Smooth muscle cell (in vitro differentiated cells): ENCODE measurements around the genes TGFA, NAGK and MPHOSPH10.

GRCh38 chr2:69902203-69902910 is 8.6 kb downstream of the SNRNP27 start:
- RAMPAGE, long total RNA: no peak

- RAMPAGE, long total RNA: no peak
Observed at GRCh38 chr2:69918724-69919017, 3.8 kb downstream of the MXD1 start.

GRCh38 chr2:69985635-69986209 is 24.3 kb upstream of the ASPRV1 start:
- RAMPAGE, long total RNA: no peak

DNA sequence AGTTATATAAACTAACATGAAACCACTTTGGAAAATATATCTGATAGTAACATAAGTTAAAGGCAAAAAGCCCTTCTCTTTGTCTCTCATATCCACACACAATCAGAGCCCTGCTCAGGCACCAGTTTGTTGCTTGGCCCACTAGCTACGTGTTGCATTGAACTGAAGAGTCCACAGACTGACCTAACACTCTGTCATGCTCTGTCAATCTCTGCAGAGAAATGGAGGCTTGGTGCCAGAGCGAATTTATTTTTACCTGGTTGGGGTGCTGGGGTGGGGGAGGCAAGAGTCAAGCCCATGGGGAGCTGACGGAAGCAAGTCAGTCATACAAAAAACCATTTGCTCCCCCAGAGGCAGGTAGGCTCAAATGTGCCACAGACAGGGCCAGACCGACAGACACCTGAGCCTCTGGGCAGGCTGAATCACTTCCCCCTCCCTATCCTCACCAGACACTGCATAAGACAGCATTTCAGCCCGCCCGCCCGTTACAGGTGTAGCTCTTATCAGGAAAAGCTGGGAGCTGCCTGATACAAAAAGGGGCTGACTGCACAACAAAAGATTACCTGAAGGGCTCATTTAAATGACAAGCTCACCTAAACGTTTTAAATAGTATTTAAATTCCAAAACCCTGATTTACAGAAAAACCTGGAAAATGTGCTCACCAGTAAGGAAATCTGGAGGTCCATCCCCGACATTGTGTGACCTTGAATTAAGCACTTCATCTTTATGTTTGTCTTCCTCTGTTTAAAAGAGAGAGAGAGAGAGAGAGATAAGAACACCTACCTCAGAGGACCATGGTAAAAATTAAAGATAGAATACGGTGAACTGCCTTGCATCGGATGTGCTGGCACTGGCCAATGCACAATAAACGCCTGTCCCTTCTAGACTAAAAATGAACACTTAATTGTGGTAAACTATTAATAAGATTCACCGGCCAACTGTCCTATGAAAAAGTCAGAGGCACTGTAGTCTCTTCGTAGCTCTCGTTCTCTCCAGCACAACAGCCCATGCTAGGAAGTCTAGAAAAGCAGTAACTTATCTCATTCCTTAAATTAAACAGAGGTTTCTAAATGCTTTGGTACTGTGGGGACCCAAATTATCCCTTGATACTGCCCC is 2.0 kb upstream of the PCBP1 start:
- RAMPAGE, long total RNA: no peak

DNA sequence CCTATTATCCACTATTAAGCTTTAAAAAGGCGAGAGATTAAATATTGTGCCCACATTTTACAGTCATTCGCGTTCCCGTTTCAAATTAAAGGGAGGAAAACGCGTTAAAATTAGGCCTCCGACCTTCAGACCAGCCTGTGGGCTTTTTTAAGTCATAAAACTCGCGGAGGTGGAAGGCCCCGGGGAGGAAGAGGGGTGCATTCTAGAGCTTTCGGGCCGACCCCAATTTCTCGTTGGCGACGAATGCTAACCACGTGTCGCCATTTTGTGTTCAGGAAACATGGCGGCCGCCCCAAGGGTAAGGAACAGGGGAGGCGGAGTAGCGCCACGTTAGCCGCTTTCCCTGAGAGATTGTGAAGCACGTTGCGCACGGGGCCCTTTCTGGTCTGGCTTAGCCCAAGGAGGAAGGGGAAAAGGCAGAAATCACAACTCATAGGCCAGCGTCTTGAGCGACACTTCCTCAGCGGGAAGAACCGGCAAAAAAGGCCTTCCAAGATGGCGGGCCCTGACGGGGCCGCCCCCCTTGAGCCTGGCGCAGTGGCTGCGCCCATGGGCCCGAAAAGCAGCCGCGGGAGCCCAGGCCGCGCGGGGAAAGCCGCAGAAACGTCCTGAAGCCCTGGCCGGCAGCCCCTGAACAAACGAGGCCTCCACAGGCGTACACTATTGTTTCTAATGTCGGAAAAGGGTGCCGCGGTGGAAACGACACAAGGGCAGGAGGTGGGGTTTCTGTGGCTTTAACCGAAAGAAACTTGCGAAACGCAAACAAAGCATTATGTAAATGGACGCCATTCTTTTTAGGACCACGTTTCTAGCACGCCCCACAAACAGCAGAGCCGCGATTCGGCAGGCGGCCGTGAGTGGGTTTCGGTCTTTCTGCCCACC is 1.0 kb upstream of the PCBP1 start:
- RAMPAGE, long total RNA: start-site peak on the minus strand centred at position 286 of the sequence, 30 bp wide, 43 and 27 reads in 2 replicates

DNA sequence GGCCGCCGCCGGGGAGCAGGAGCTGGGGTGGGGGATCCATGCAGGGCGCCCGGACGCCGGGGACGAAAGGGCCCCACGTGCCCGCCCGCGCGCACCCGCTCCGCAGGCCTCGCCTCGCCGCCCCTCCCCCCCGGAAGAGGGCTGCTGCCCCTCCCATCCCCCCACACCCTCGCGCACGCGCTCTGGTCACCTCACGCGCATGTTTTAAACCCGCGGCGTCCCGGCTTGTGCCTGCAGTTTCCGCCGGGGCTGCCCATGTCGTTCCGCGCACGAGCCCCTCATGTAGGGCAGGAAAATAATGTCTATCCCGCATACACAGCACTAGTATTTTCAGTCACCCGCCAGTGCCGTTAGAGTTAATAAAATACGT is 409 bp upstream of the PCBP1 start:
- RAMPAGE, long total RNA: start-site peak on the minus strand centred at position 67 of the sequence, 114 bp wide, 98 and 53 reads in 2 replicates

- RAMPAGE, long total RNA: no peak
Observed at GRCh38 chr2:70133268-70134098, 46.2 kb downstream of the PCBP1 start.

DNA sequence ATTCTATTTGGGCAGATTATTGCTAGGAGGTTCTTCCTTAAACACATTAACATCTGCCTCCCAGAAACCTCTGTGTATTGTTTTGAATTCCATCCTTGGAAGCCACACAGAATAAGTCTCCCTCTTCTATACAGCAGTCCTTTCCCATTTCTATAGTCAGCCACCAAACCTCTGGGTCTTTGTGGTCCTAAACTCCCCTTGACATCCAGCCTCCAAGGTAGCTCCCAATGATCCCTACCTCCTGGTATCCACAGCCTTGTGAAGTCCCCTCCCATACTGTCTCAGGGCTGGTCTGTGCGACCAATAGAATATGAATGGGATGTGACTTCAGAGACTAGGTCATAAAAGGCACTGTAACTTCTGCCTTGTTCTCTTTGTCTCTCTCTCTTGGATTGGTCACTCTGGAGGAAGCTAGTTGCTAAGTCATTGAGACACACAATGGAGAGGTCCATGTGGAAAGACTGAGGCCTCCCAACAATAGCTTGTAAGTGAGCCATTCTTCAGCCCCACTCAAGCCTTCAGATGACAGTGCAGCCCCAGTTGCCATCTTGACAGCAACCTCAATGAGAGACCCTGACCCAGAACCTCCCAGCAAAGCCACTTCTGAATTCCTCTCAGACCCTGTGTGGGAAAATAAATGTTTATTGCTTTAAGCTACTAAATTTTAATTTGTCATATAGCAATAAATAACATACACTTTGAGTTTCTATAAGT is 72.1 kb downstream of the TGFA start:
- RAMPAGE, long total RNA: no peak

DNA sequence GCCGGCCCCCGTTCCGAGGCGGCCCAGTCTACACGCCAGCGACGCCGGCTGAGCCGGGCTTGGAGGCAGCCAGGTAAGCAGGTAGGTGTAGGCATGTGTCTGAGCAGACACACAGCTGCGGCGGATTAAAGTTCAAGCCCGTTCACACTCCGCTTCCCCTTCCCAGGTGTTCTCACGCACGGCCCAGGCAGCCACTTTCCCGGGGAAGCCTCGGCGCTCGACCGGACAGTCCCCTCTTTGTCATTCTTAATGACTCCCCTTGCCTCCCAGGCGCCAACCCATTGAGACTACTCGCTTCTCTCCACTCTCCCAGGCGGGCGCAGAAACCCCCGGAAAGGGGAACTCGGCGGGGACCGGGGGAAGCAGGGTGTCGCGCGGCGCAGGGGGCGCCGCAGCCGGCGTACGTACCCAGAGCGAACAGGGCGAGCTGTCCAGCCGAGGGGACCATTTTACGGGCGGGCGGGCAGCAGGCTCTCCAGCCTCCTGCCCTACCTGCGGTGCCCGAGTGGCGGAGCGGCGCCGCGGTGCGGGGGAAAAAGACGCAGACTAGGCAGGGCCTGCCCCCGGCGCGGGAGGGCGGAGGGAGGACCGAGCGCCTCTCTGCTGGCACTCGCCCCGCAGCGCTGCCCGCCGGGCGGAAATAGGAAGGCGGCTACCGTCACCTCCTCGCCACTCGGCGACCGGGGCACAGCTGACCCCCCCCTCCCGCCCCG is at the start of gene TGFA:
TGFA (minus strand) TSS at position 507 of the 713 bp plus-strand sequence.
- RAMPAGE, long total RNA: no peak

DNA sequence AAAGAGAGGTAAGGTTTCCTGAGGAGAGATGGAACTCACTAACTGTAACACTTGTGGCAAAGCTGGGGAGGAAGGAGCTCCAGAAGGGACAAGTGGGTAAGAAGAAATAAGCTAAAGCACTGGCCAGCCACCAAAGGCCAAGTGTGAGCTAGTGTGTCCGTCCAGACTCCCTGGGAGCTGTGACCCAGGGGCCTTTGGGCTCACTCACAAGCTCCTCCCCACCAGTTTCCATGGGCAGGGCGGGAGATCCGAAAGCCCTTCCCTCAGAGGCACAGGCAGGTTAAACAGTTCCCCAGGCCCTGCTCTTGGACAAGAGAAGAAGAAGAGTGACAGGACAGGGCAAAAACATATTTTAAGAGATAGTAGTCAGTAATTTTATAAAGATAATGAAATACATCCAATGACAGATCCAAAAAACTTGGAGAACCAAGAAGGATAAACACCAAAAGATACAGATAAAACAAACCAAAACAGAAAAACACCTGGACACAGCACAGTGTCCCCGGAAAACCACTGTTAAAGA is 73.1 kb upstream of the TGFA start:
- RAMPAGE, long total RNA: no peak

- RAMPAGE, long total RNA: no peak
Observed at GRCh38 chr2:70871673-70872300, 28.6 kb upstream of the VAX2 start.

GRCh38 chr2:70977757-70978206 is 648 bp upstream of the ANKRD53 start:
- RAMPAGE, long total RNA: no peak

- RAMPAGE, long total RNA: no peak
Observed at GRCh38 chr2:70986340-70987149, 8.1 kb downstream of the ANKRD53 start.

GRCh38 chr2:70987150-70988228 is 7.2 kb downstream of the TEX261 start:
- RAMPAGE, long total RNA: no peak

- RAMPAGE, long total RNA: start-site peak on the plus strand at chr2:71068269-71068326, 59 and 84 reads in 2 replicates; start-site peak on the minus strand at chr2:71068524-71068557, 31 and 5 reads in 2 replicates; start-site peak on the plus strand at chr2:71068588-71068650, 273 and 198 reads in 2 replicates
Observed at GRCh38 chr2:71068066-71068747, at the start of gene NAGK. Gene NAGK (plus strand): TSS chr2:71068648.

- RAMPAGE, long total RNA: no peak
Observed at GRCh38 chr2:71070306-71071046, 2.0 kb downstream of the NAGK start.

GRCh38 chr2:71130169-71130963 is at the start of gene MPHOSPH10:
Gene MPHOSPH10 (plus strand): TSS chr2:71130634.
- RAMPAGE, long total RNA: start-site peak on the minus strand at chr2:71130226-71130242, 807 and 654 reads in 2 replicates; start-site peak on the plus strand at chr2:71130631-71130659, 1,392 and 861 reads in 2 replicates

DNA sequence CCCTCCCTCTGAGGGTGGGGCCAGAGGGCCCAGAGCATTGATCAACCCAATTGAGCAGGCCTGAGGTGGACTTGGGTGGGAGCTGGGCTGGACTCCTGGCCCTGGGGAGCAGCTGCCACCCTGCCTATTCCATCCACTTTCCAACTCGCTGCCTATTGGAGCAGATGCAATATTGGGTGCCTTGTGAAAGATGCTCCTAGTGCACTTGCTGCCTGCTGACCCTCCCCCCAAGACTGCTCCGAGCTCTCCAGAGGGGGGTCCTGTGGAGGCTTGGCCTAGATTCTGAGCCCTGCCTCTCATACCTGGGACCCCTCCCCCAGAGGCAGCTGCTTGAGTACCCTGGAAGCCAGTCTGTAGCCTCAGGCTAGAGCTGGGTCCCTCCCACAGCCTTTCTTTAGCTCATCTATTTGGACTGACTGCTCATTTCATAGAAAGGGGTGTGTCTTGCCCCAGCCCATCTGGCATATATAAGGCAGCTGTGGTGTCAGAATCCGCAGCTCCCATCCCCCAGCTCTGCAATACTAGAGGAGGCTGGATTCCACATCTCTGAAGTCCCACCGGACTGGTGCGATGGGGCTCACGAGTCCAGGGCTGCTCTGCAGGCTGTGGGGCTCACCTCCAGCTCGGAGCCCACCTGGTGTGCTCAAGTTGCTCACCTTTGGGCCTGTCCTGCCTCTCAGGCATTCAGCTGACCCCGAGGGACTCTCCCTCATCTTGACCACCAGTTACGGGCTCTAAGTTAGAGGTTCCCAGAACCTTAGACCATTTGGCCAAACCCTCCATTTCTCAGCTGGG is 26.1 kb downstream of the MPHOSPH10 start:
- RAMPAGE, long total RNA: no peak

DNA sequence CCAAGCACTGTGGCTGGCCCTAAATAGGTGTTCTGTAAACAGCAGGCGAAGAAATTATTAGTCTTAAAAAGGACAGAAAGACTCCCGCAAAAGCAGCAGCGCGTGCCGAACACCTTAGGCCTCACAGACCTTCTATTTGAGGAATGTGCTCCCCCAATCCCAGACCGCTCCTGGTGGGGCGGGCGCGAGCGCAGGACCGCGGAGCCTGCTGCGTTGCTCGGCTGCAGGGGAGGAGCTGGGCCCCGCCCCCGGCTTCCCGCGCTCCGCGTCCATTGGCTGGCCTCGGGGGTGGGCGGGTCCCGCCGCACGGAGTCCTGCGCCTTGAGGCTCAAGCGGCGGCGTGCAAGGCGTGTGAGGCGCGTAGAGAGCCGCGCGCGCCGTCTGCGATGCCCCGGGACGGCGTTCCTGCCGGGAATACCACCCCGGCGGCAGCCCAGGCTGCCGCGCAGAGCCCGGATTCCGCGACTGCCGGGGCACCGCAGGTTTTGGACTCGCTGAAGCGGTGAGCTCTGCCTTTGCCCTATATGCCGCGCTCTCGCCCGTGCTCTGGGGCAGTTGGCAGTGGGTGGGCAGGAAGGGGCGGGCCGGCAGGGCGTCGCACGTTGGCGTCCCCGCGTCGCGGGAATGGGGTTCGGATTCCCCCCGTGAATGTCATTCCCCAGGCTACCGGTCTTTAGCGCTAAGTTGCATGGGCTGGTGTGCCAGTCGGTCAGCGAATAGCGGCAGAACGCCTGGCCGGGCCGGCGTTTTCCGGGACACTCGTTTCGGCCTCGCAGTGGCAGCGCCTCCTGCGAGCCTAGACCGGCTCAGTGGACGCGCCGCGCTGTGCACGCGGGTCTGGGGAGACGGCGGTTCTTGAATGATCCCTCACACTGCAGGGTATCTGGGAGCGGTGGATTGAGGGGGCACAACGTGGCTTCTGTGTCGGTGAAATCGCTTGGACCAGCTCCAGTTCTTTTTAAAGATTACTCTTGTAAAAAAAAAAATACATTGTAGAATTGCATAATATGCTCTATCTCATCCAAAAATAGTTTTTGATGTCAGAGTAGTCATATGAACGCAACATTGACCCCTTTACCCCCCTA is 49.7 kb upstream of the PAIP2B start:
- RAMPAGE, long total RNA: no peak

DNA sequence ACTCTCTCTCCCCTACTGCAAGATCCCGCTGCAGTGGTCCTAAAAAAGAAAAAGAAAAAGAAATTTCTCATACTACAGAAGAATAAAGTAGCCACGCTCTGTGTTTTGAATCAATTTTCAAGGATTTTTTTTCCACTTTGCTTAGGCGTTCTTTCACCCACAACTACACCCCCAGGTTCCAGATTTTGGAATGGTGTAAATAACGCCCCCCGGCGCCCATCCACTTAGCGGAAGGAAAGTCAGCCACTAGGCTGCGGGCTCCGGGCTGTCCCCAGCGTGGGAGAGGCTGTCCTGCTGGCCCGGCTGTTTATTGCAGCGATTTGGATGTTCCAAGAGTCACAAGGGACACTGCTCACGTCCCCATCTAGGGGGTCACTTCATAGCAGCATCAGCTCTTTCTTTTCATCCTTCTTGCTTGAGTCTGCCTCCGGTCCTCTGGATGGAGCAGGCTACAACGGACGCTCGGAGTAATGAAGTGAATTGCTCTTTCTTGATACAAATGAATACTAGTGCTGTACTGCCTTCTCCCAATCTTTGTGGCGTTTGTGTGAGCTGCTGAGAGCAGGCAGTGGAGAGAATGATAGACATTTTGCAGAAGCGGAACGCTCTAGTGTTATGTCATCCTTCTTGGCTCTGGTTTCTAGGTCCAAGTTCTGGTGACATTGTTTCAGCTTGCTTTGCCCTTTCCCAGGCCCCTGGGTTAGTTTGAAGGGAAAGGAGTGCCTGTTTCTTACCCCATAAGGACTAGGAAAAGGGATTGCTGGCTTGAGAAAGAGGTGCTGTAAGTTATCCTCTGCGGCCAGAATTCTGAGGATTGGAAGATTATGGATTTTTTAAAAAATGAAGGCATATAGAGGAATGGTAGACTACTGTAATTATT is 50.8 kb upstream of the PAIP2B start:
- RAMPAGE, long total RNA: no peak